Monocyte (primary cell): ENCODE measurements around the genes CHST1 and PHF21A.

DNA sequence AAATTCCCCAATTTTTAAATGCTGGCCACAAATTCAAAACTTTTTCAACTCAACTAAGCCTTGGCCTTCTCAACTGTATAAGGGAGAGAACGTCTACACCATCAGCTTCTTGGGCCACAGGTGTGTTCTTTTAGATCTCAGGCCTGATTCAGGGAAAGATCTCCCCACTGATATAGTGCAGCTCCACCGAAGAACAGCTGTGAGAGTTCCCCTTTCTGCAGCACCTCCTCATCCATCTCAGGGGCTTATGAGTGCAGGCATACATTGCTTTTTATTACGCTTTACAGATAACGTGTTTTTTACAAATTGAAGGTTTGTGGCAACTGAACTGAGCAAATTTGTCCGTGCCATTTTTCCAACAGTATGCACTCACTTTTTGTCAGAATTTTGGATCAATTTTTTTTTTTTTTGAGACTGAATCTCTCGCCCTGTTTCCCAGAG lies 8.0 kb upstream of the CD82 start:
- PRO-cap, 2 experiments: no peak in any of the 2 experiments

- PRO-cap, 2 experiments: peak in 2 of 2 experiments; most common plus-strand start chr11:44564848 (in 2); most common minus-strand start chr11:44564583 (in 1)
Measured at GRCh38 chr11:44564174-44564954, 1.1 kb upstream of the CD82 start.

GRCh38 chr11:44590642-44591807 lies 25.6 kb downstream of the CD82 start:
- PRO-cap, 2 experiments: peak in 2 of 2 experiments; most common plus-strand start chr11:44591364 (in 2); most common minus-strand start chr11:44590799 (in 1)

- PRO-cap, 2 experiments: no peak in any of the 2 experiments
Measured at GRCh38 chr11:44659625-44660278, 67.0 kb upstream of the TSPAN18 start.

DNA sequence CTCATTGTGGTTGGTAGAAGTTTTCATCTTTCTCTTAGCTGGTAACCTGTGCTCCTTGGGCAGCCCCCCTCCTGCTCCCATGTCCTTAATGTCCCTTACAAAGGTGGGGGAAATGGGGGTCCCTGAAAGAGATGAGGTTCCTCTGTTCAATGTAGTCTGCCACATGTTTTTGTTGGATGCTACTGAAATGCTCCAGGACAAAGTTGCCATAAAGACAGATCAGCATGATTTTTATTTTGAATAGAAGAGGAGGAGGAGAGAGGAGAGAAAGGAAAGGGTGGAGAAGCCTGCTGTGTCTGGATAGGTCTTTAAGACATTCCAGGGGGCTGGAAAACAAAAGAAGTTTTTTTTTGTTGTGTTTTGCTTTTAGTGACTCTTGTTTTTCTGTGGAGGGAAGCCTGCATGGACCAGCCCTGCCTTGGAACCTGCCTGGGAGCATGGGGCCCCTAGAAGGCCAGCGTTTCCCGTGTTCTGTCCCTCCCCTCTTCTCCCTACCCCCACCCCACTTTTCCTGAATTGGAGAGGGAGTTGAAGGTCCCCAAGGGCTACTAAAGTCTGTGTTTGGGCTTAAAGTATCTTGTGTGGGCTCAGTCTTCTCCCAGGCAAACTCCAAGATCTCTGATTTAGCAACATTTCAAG lies 2.3 kb downstream of the TSPAN18 start:
- PRO-cap, 2 experiments: no peak in any of the 2 experiments

- PRO-cap, 2 experiments: no peak in any of the 2 experiments
Measured at GRCh38 chr11:44949112-44950020, 1.3 kb downstream of the TP53I11 start.

GRCh38 chr11:44976697-44977297 lies 26.1 kb upstream of the TP53I11 start:
- PRO-cap, 2 experiments: no peak in any of the 2 experiments

GRCh38 chr11:45048637-45049182 lies 97.7 kb upstream of the PRDM11 start:
- PRO-cap, 2 experiments: no peak in any of the 2 experiments

- PRO-cap, 2 experiments: no peak in any of the 2 experiments
Measured at GRCh38 chr11:45092114-45092434, 54.4 kb upstream of the PRDM11 start.

GRCh38 chr11:45663623-45664438 lies 1.6 kb downstream of the CHST1 start:
- PRO-cap, 2 experiments: no peak in any of the 2 experiments

DNA sequence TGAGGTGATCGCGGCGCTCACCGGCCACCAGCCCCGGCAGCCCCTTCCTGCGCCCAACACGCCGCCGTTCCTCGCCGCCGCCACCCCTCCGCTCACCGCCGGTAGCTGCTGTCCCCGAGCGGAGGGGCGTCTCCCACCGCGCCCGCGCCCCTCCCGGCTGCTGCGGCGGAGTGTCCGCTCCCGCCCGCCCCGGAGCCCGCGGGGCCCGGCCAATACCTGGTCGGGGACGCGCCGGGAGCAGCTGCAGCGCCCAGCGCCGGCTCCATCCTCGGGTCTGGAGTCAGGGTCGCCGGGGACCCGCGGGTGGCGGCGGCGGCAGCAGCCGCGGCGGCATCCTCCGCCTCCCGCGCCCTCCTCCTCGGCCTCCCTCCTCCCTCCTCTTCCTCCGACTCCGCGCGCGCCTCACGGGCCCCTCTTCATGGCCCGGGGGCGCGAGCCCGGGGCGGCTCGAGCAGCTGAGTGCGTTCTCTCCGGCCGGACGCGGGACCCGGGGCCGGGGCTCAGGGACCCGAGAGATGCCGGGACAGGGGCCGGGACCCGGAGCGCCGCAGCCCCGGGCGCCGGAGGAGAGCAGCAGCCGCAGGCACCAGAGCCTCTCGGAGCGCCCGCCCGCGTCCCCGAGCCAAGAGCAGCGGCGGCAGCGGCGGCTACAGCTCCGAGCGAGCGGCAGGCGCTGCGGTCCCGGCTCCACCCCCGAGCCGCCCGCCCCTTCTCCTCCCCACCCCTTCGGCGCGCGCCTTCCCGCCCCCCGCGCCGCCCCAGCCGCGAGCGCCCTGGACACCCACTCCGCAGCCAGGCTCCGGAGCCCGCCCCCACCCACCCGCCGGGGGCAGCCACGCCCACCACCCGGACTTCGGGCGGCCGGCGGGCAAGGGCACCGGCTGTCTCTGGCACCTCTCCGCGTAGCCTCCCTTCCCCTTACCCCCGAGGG lies at the start of gene CHST1:
Gene CHST1, minus strand, starts transcription at position 661 of the 931 bp plus-strand sequence.
- PRO-cap, 2 experiments: no peak in any of the 2 experiments

GRCh38 chr11:45869532-45870378 lies 15.7 kb upstream of the MAPK8IP1 start:
- PRO-cap, 2 experiments: peak in 1 of 2 experiments; most common plus-strand start chr11:45869720 (in 1)

DNA sequence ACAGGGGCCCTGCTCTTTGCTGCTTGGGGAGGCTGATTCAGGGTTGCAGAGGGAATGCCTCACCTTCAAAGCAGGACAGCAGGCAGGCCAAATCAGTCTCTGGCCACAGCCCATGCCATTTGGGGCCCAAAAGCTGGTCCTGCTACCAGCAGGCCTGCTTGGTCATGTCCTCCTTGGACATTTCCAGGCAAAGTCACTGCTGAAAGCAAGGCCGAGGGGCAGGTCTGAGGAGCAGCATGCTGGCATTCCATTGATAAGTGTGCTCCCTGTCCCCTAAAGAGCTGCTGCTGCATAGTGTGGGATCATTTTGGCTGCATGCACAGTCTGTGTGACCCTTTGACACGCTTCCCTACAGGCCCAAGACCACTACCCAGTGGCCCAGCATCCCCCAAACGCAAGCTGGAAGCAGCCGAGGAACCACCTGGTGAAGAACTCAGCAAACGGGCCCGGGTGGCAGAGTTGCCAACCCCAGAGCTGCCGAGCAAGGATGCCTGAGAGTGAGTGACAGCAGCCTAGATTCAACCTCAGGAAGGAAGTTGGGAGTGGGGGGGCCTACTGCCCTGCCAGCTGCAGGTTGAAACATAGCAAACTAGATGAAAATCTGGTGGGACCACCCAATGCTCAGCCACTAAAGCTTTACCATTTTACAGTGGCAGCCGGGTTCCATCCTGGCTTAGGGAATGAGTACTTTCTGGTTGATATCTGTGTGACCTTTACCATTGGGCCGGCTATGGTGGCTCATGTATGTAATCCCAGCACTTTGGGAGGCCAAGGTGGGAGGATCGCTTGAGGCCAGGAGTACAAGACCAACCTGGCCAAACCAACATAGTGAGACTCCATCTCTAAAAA lies 13.5 kb upstream of the MAPK8IP1 start:
- PRO-cap, 2 experiments: peak in 2 of 2 experiments; most common plus-strand start position 489 of the sequence (in 1)

- PRO-cap, 2 experiments: no peak in any of the 2 experiments
Measured at GRCh38 chr11:45879985-45880517, 5.4 kb upstream of the MAPK8IP1 start.

GRCh38 chr11:45881660-45882241 lies 3.7 kb upstream of the MAPK8IP1 start:
- PRO-cap, 2 experiments: no peak in any of the 2 experiments

DNA sequence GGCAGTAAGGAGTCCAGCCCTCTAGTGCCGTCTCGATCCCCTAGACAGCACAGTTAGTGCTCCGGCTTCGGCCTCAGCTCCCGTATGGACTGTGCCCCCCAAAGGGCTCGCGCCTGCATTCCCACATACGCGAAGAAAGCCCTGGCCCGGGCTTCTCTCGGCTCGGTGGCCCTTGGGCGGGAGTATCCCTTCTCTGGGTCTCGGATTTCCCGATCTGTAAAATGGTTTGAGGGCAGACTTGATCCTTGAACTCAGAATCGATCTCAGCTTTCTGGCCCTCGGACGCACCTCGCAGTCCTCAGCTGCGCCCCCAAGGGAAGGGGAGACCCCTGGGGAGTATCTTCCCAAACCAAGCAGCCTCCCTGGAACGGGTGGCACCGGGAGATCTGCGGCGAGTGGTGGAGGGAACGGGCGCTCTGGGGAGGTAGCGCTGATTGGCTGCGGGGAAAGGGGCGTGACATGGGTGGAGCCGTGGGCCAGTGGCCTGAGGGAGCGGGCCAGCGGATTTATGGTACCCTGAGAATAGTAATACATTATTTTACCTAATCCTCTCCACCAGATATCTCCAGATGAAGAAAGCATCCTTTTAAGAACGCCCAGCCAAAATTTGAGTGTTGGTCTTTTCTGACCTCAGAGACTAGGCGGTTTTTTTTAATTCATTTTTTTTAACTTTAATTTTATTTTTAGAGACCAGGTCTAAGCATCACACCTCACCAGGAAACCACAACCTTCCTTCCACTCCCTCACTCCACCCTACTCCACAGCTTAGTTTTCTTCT lies 938 bp upstream of the PEX16 start:
- PRO-cap, 2 experiments: peak in 2 of 2 experiments; most common plus-strand start position 377 of the sequence (in 1); most common minus-strand start position 397 of the sequence (in 2)

GRCh38 chr11:46120536-46121532 lies at the start of gene PHF21A:
Gene PHF21A (minus strand): TSS chr11:46121454.
- PRO-cap, 2 experiments: peak in 2 of 2 experiments; most common minus-strand start chr11:46121449 (in 1)

- PRO-cap, 2 experiments: no peak in any of the 2 experiments
Measured at GRCh38 chr11:46272028-46272526, 5.4 kb upstream of the CREB3L1 start.

GRCh38 chr11:46357170-46358153 lies 10.2 kb downstream of the DGKZ start:
- PRO-cap, 2 experiments: peak in 1 of 2 experiments; most common plus-strand start chr11:46357776 (in 1); most common minus-strand start chr11:46357474 (in 1)

DNA sequence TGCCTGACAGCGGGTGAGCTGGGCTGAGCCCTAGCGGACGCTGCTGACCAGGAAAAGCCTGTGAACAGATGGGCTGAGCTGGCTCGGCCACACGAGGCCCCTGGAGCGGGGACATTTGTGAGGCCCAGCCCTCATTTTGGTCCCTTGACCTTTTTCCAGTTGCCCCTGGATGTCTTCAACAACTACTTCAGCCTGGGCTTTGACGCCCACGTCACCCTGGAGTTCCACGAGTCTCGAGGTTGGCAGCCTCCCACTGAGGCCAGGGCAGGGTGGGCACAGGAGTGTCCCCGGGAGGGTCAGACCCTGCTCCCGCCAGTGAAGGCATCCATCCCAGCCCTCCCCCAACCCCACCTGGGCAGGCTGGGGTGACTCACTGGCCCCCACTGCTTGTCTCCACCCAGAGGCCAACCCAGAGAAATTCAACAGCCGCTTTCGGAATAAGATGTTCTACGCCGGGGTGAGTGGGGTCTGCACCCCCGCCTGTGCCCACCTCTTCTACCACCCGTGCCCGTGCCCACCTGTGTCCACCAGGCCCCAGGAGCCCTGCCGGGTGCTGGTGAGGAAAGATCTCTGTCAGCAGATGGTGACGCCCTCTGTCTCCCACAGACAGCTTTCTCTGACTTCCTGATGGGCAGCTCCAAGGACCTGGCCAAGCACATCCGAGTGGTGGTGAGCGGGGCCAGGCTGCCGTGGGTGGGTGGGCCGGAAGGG lies 7.3 kb upstream of the MDK start:
- PRO-cap, 2 experiments: peak in 2 of 2 experiments; most common plus-strand start position 661 of the sequence (in 2)